Metastatic Liver Carcinoma in the Adrenal Gland (tissue), 2 donors: Measurements from ENCODE around the gene BRD3OS.

DNA sequence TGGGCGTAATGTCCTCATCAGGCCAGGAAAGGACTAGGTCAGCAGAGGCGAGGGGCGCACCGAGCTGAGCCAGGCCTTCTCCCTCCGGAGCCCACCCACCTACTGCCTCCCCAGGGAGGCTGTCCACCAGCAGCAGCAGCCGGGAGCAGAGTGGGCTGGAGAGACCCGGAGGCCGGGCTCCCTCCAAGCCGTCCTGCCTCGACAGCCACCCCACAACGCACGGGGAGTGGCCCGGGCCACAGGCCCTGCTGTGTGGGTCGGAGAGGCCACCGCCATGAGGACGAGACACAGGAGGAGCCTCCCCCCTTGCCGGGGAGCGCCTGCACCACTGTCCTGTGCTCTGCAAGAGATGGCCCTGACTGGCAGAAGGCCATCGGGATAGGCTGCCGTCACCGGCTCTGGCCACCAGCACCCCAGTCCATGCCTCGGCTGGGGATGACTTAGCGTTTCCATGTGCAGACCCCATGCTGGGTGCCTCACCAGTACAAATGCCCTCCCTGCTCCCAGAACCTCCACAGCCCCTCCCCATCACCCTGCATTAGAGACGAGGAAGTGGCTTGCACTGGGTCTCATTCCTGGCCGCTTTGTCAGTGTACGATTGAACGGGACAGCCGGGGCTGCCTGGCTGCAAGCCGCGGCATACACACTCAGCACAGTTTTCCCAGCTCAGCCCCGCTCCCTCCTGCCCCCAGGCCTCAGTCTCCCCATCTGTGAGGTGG, 26.4 kb downstream of the SARDH start:
- PRO-cap, 2 experiments, result no peak in any of the 2 experiments

- PRO-cap, 2 experiments, result no peak in any of the 2 experiments
Observed at GRCh38 chr9:133713389-133713765, 24.8 kb downstream of the SARDH start.

- PRO-cap, 2 experiments, result no peak in any of the 2 experiments
Observed at GRCh38 chr9:133742737-133743297, 4.7 kb upstream of the SARDH start.

DNA sequence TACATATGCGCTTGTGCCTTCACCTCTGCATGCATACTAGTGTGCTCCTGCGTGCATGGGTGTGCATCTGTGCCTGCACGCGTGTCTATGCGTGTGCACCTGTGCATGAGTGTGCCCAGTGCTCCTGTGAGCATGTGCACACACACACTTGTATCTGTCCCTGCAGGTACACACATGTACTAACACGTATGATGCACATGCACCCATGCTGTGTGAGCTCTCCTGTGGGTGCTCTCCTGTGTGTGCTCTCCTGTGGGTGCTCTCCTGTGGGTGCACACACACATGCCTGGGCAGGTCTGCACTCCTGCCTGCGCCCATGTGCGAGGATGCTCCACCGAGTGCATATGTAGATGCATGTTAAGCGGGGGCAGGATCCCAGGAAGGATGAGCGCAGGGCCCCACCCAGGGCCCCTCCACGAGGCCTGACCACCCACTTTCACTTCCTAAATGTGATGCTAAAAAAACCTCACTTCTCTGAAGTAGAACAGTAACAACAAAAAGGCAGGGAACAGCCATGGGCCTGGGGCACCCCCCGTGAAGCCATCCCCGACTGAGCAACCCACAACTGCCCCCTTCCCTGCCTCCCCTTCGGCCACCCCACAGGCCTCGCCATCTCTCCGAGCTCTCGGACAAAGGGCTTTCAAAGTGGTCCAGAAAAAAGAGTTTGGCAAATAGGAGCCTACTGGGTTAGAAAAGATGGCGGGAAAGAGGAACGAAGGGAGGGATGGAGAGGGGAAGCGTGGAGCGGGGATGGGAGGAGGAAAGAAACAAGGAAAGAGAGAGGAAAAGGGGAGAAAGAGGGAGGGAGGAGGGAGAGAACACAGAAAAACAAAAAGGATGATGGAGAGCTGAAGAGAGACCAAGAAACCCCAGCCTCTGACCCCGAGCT, 48.2 kb upstream of the SARDH start:
- PRO-cap, 2 experiments, result no peak in any of the 2 experiments

DNA sequence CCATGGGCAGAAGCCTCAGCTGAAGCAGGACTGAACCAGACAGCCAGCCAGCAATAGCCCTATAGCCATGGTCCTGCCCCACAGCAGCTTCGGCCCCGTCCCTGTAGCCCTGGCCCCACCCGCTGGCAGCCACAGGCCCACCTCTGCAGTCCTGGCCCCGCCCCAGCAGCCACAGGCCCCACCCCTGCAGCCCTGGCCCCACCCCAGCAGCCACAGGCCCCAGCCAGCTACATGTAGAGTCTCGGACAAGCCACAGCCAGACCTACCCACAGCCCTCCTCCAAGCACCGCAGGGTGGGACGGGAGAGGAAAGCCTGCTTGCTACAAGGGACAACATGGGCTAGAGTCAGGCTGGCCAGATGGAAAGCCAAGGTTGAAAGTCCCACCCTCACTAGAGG, 49.5 kb upstream of the SARDH start:
- PRO-cap, 2 experiments, result no peak in any of the 2 experiments

DNA sequence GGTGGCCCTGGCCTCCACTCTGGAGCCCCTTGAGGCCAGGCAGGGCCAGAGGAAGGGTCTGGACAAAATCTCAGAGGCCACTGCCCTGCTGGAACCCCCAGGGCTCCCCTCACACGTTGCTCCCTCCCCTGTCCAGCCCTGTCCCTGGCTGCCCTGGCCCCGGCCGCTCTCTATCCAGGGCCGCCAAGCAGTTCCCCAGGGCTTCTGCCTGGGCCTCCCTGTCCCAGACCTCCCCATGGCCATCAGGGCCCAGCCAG, 108.2 kb upstream of the SARDH start:
- PRO-cap, 2 experiments, result no peak in any of the 2 experiments

DNA sequence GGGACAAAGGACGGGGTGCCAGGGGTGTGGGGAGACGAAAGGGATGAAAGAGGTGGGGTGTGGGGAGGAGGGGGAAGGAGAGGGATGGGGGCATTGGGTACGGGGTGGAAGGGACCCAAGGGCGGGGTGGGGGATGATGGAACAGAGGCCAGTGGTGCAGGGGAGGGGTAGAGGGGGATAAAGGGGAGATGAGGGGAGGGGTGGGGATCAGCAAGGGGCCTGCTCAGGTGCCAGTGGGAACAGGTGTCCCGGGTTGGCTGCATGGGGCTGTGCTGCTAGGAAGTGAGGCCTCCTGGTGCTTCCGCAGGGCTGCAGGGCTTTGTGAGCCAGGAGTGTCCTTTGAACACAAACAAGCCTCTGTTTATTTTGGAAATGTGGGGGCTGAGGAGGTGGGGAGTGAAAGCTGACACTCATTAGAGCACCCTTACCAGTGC, 100.1 kb downstream of the VAV2 start:
- PRO-cap, 2 experiments, result peak in 1 of 2 experiments; most common minus-strand start position 323 of the sequence (in 1)

GRCh38 chr9:133971535-133972485, 20.3 kb downstream of the VAV2 start:
- PRO-cap, 2 experiments, result no peak in any of the 2 experiments

DNA sequence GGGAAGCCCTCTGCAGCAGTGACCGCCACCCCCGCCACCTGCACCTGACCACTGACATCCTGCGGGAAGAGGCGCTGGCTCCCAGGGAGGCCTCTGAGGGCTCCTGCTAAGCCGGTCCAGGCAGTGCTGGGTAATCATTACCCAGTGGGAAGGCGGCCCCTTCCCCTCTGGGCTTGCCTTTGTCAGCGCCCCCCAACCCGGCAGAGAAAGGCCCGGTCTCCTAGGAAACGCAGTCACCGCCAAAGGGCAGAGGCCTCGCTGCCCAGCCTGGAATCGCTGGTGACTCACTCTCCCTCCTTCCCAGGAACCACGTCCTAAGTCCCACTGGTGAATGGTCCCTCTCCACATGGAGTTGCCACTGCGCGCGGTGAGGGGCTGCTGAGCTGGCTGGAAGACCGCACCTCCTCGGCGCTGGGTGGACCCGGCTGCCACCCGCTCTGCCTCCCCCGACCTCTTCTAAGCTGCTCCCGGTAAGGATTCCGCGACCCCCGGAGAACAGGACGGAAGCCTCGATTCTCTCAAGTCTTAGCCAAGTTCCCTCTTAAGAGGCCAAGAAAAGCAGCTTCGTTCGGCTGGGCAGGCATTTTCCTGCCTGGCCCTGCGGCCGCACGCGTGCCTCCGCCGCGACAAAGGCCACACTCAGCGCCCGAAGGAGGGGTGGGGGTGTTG, 1.2 kb downstream of the VAV2 start:
- PRO-cap, 2 experiments, result peak in 2 of 2 experiments; most common plus-strand start position 203 of the sequence (in 1); most common minus-strand start position 53 of the sequence (in 1)

DNA sequence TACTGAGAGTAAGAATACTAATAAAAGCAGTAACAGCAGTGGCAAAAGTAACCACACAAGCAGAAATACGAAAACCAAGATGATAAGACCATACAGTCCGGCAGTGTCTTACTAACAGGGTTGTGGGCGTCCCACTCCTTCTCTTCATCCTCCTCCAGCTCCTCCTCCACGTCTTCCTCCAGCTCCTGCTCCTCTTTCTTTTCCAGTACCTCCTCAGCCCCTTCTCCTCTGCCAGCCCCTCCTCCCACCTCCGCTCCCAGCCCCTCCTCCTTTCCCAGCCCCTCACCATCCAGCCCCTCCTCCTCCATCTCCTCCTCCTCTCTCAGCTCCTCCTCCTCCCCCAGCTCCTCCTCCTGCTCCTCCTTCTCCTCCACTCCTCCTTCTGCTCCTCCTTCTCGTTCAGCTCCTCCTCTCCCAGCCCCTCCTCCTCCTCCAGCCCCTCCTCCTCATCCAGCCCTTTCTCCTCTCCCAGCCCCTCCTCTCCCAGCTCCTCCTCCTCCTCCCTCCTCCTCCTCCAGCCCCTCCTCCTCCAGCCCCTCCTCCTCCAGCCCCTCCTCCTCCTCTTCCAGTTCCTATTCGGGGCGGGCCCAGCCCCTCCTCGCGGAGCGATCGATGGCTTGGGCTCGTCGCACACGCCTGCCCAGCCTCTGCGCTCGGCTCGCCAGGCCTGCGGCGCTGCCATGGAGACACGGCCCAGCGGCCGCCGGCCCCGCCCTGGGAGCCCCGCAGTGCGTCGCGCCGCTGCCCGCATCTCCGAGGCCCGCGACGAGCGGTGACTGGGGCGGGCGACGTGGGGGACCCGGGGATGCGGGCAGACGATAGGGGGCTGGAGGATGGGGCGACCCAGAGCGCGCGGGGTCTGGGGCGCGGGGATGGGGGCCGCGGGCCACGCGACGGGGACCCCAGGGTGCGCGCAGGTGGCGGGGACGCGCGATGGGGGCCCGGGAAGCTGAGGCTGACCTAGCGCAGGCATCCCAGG, at the start of gene BRD3OS:
Gene BRD3OS, plus strand, starts transcription at position 717 of the 979 bp plus-strand sequence.
- PRO-cap, 2 experiments, result peak in 2 of 2 experiments; most common plus-strand start position 601 of the sequence (in 2); most common minus-strand start position 384 of the sequence (in 2)

- PRO-cap, 2 experiments, result no peak in any of the 2 experiments
Observed at GRCh38 chr9:134051372-134051743, 16.5 kb downstream of the BRD3 start.

GRCh38 chr9:134066906-134067119, 1.0 kb downstream of the BRD3 start:
- PRO-cap, 2 experiments, result no peak in any of the 2 experiments

DNA sequence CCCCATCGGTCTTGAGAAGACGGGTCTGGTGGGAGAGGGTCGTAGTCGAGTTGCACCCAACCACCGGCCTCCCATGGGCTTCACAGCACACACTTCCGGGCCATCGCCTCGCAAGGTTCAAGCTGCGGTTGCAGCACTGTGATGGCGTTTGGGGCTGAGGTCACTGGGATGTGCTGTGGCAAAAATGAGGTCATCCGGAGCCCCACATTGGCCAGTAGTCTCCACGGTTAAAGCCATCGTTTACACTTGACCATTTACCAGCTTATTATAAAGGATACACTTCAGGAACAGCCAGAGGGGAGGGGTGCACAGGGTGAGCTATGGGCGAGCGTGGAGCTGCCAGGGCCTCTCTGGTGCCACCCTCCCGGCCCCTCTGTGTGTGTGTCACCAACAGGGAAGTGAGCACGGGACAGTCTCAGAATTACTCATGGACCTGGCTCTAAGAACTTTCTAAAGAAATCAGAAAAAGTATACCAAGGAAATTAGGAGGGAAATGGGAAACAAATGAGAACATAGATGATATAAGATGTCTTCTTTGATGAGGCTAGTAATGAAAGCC, 13.4 kb downstream of the WDR5 start:
- PRO-cap, 2 experiments, result no peak in any of the 2 experiments

DNA sequence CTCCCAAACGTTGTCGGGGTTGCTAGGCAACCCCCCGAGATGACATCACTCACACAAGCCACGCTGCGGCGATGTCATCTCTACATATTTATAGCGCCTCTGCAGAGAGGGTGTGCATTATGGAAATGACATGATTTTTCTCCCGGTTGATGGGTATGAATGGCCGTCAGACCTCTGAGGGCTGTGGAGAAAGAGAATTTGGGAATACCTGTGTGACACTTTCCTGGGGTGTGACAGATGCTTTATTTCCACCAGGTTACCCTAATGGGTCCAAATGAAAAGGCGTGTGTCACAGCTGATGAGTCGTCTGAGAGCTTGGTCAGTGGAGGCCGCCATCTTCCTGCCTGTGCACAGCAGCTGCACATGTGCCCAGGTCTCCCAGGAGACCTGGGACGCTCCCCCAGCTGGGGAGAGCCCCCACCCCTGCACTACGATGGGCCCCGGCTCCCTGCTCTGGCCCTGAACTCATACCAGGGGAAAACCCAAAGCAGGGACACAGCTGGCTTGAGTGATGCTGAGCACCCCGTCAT, 70.3 kb downstream of the WDR5 start:
- PRO-cap, 2 experiments, result no peak in any of the 2 experiments

- PRO-cap, 2 experiments, result no peak in any of the 2 experiments
Observed at GRCh38 chr9:134324301-134325058, 1.8 kb upstream of the RXRA start.

GRCh38 chr9:134334970-134335648, 8.9 kb downstream of the RXRA start:
- PRO-cap, 2 experiments, result no peak in any of the 2 experiments

- PRO-cap, 2 experiments, result no peak in any of the 2 experiments
Observed at GRCh38 chr9:134344155-134344804, 18.0 kb downstream of the RXRA start.

- PRO-cap, 2 experiments, result no peak in any of the 2 experiments
Observed at GRCh38 chr9:134391276-134391646, 65.0 kb downstream of the RXRA start.

GRCh38 chr9:134414318-134415286, 88.3 kb downstream of the RXRA start:
- PRO-cap, 2 experiments, result no peak in any of the 2 experiments

DNA sequence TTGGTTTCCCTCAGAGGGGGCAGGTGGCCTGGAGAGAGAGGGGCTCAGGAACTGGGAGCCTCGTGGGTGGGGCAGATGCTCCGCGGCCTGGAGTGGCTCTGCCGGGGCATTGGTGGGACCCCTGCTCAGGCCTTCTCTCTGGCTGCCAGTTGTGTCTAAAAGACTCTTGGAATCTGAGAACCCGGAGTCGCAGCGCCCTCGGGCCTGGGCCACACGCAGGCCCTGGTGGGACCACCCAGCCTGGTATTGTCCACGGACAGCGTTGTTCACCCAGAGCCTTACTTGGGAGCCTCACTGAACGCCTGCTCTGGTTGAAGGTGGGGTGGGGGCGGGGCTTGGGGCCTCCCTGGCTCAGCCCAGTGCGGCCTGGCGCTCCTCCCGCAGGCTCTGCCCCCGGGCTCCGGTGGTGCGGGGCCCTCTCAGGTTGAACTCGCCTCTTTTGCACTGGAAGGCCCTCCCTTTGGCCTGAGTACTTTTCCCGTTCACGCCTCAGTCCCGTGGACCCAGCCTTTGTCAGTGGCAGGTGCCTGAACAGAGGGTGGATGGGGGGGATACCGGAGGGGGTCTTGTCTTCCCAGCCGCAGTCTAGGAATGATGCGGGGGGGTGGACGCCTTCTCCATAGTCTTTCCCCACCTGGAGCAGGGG, 111.5 kb downstream of the RXRA start:
- PRO-cap, 2 experiments, result no peak in any of the 2 experiments